ENCODE results near the gene XYLT1.

GRCh38 chr16:16014377-16015219 lies 65.2 kb downstream of the ABCC1 start:
- RAMPAGE, long total RNA = no peak
- RRBS = no CpG with 5 or more reads among the region's 14 CpGs

DNA sequence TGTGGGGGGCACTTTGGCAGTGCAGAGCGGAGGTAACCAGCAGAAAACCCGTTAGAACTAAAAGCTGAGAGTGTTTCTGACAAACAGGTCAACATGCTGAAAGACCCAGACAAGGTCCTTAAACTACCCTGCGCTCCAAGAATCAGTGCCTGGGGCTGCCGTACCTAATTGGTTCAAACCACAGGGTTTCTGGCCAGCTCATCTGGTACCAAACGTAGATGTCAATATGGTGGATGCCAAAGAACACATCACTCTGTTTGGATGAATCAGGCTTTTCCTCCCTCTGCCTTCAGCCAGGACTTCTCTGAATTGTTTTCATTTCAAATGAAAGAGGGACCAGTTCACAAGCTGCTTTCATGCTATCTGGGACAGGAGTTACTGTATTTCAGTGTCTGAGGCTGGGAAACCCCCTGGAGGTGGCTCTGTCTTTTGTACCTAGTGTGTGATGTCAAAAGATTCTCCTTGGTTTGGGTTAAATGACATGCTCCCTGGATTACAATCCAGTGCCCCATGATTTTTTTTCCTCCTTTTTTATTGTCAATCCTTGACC lies 76.2 kb downstream of the ABCC1 start:
- RAMPAGE, long total RNA = no peak
- RRBS = no CpG with 5 or more reads among the region's 5 CpGs

- RAMPAGE, long total RNA = no peak
- RRBS = no CpG with 5 or more reads among the region's 12 CpGs
Measured at GRCh38 chr16:16062402-16062918, 113.0 kb downstream of the ABCC1 start.

DNA sequence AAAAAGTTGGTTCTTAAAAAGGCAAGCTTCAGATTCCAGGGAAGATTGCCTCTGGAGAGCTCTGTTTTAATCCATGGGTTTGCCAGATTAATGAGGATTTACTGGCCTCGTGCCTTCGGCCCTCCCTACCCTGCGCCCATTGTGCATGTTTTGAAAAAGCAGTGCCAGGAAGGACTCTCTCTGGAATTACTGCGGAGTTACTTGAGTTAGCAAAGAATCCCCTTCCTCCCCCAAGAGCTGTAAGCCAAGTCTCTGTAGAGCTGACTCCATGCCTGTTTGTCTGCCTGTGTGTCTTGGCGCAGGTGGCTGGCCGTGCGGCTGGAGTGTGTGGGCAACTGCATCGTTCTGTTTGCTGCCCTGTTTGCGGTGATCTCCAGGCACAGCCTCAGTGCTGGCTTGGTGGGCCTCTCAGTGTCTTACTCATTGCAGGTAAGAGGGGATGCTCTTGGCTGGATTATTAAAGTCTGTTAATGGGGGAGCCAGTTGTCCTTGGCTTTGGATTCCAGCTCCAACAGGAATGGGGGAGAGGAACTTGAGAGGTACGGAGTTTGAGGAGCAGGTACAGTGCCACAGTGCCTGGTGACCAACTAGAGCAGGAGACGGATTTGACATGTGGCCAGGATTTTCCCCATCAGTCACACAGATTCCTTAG lies 98.7 kb downstream of the ABCC6 start:
- RAMPAGE, long total RNA = no peak
- RRBS = no CpG with 5 or more reads among the region's 11 CpGs

GRCh38 chr16:16125608-16126152 lies 97.6 kb downstream of the ABCC6 start:
- RAMPAGE, long total RNA = no peak
- RRBS = no CpG with 5 or more reads among the region's 14 CpGs

GRCh38 chr16:17269283-17269951 lies 201.3 kb downstream of the XYLT1 start:
- RAMPAGE, long total RNA = no peak
- RRBS = no CpG with 5 or more reads among the region's 5 CpGs

DNA sequence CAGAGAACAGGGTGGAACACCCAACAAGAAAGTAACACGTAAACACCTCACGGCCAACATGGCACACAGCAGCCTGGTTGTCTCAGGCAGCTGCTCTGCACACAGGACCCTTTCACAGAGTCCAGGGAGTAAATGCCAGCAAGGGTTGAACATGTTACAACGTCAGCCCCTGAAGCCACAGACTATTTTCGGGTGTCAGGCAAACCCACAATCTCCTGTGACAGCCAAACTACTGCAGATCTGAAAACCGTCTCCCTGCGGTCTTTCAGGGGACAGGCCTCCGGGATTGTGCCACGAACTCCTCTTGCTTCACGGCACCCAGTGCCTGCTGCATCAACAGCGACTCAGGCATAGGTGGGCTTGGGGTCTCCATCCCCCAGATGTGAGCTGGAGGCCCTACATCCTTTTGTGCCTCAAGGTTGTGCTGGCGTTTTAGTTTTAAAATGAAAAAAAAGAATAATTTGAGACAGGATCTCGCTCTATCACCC lies 127.7 kb downstream of the XYLT1 start:
- RAMPAGE, long total RNA = no peak
- RRBS = no CpG with 5 or more reads among the region's 12 CpGs

- RAMPAGE, long total RNA = no peak
- RRBS = no CpG with 5 or more reads among the region's 6 CpGs
Measured at GRCh38 chr16:17359568-17360326, 111.0 kb downstream of the XYLT1 start.

GRCh38 chr16:17369448-17370224 lies 101.1 kb downstream of the XYLT1 start:
- RAMPAGE, long total RNA = no peak
- RRBS = no CpG with 5 or more reads among the region's 14 CpGs

DNA sequence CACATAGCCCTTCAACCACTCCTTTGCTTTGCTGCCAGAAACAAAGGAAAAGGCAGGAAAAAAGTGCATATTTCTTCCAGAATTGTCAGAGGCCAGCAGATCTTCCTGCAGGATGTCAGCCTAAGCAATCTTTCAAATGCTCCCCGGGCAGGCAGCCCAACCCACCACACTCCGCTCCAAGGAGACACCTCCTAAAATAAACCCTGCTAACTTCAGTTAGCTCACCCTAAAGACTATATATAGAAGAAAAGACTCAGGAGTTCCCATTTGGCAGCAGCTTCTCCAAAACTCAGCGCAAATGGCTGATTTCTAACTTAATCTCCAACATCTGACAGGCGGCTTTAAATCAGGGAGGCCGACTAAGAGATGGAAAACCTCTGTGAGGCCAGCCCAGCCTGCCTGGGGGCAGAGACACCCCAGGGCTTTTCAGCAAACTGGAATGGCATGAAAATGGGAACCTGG lies 91.7 kb downstream of the XYLT1 start:
- RAMPAGE, long total RNA = no peak
- RRBS = no CpG with 5 or more reads among the region's 5 CpGs

DNA sequence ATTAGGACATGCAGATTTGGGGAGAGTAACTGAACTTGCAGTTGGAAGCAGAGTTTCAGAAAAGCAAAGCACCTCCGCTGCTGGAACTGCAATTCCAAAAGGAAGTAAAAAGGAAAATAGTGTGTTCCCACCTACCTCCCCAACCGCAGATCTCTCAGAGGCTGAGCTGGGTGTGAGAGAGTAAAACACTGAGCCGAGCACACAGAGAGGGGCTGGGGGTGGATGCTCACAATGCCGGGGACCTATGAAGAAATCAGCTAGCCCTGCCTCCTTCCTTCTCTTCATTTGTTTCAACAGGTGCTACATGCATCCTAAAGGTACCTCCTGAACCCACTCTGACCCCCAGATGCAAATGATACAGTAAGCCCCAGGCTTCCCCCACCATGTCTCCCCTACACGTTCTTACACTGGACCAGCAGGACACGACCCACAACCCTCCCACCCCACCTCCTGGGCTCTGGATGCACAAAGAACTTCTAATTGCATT lies 2.3 kb downstream of the XYLT1 start:
- RAMPAGE, long total RNA = no peak
- RRBS = no CpG with 5 or more reads among the region's 6 CpGs

DNA sequence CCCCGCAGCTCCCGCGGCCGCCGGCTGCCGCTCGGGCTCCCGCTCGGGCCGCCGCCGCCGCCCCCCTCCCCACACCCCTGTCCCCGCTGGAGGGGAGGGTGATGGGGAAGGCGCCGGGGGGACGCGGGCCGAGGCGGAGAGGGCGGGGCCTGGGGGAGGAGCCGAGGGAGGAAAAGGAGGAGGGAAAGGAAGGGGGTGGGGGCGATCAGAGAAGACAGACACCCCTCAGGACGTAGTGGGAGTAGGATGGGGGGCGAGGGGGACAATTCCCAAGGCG lies at the start of gene XYLT1:
XYLT1 (minus strand) TSS at position 100 of the 277 bp plus-strand sequence.
- RAMPAGE, long total RNA = no peak
- RRBS = 3% methylated on average over 5 of the region's 26 CpGs

DNA sequence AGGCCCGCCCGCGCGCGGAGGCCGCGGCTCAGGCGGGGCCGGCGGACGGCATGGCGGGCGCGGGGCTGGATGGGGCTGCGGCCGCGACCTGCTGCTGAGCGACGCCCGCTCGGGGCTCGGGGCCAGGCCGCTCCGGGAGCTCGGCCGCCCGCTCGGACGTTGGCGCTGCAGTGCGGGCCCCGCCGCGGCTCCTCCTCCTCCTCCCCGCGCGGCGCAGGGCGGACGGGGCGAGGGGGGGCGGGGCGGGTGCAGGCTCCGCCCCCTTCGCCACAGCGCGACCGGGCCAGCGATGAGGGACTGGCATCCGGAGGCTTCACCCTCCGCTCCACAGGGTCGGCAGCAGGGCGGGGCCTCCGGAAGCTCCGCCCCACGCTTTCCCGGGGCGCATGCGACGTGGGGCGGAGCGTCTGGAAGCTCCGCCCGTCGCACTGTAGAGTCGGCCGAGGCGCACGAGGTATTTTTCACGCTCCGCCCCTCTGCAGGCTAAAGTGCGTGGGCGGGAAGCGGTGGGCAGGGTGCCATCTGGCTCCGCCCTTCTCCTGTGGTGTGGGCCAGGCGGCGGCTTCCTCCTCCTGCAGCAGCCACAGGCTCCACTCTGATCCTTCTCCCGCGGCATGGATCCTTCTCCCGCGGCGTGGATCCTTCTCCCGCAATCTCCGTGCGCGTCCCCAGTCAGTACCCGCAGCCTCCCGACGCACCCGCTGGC lies 65.5 kb upstream of the NPIPA8 start:
- RAMPAGE, long total RNA = no peak
- RRBS = no CpG with 5 or more reads among the region's 90 CpGs

- RAMPAGE, long total RNA = no peak
- RRBS = no CpG with 5 or more reads among the region's 7 CpGs
Measured at GRCh38 chr16:18535290-18535791, 26.6 kb downstream of the NOMO2 start.

GRCh38 chr16:18791243-18791595 lies 1.1 kb upstream of the RPS15A start:
- RAMPAGE, long total RNA = no peak
- RRBS = no CpG with 5 or more reads among the region's 5 CpGs

- RAMPAGE, long total RNA = no peak
- RRBS = no CpG with 5 or more reads among the region's 5 CpGs
Measured at GRCh38 chr16:18837254-18837689, 35.9 kb upstream of the ARL6IP1 start.

GRCh38 chr16:18849766-18850690 lies 48.7 kb upstream of the ARL6IP1 start:
- RAMPAGE, long total RNA = no peak
- RRBS = no CpG with 5 or more reads among the region's 8 CpGs

DNA sequence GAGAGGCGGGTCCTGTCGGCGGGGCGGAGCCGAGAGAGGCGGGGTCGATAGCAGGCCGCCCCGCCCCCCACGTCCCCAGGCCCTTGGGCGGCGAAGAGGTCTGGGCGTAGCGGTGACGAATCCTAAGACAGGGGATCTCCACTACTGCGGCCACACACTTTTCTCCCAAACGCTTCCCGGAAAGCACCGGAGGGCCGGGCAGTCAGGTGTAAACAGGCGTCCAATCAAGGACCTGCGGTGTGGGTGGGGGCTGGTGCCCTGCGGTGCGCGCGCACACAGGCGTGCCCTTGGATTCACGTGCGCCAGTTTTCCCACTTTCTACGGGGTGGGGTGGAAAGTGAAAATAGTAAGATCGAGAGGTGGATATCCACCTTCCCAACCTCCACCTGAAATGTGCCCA lies 295 bp upstream of the SMG1 start:
- RAMPAGE, long total RNA = no peak
- RRBS = no CpG with 5 or more reads among the region's 31 CpGs

DNA sequence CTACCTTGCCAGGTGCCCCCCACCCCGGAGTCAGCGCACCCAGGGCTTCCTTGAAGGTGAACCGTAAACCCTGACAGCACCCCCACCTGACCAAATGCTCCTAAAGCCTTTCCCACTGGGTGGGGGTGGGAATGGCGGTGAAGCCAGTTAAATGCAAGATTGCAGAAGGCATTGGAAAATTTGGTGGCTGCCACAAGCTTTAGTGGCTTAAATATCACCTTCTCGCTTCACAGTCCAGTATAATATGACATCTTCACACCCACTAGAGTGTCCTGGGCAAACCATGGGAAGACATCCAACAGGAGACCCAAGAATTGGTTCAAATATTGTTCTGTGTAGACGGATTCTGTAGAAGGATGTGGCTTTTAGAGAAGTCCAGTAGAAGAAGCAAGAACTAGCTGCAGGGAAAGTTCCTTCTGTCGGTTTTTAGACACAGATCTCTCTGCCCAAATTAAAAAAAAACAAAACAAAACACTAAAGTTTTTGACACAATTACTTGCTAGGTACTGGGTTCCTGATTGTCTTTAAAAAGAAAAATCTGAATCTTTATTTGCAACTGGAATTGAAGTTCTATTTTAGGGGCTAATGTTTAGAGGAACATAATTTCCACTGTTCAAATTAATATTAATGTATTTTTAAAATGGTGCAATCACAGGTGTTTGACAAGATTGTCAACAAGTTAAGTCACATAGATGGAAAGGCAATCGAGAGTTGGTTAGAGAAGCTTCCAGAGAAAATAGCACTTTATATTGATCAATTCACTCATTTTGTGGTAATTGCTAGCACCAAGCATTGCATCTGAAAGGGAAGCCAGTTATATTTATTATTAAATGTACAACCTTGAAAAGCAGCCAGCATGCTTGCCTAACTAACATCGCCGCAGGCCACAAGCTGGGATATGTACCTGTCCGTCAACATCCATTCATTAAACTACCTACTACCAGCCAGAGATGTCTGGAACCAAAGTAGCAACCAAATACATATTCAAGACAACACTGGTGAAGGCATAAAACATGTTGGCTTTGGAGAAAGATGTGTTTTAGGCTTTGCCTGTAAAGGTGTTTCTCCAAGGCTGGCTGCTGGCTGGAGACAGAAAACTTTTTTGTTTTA lies 2.6 kb downstream of the ITPRIPL2 start:
- RAMPAGE, long total RNA = no peak
- RRBS = 88% methylated on average over 1 of the region's 11 CpGs

DNA sequence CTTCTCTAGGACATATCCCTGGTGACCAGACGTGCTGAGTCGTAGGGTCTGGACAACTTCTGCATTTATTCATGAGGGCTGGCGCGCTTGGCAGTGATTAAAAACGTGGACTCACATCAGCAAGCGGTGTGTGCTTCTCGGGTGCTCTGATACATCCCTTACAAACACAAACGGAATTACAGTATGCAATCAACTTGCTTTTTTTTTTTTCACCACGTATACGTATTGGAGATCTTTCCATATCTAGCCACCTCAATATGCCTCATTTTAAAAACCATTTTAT lies 23.2 kb downstream of the ITPRIPL2 start:
- RAMPAGE, long total RNA = no peak
- RRBS = no CpG with 5 or more reads among the region's 10 CpGs